HL-60 (cell line): ENCODE results near the gene SCAF11.

- RRBS = no CpG with 5 or more reads among the region's 4 CpGs
Measured at GRCh38 chr12:45891567-45892291, 98.6 kb downstream of the SCAF11 start.

DNA sequence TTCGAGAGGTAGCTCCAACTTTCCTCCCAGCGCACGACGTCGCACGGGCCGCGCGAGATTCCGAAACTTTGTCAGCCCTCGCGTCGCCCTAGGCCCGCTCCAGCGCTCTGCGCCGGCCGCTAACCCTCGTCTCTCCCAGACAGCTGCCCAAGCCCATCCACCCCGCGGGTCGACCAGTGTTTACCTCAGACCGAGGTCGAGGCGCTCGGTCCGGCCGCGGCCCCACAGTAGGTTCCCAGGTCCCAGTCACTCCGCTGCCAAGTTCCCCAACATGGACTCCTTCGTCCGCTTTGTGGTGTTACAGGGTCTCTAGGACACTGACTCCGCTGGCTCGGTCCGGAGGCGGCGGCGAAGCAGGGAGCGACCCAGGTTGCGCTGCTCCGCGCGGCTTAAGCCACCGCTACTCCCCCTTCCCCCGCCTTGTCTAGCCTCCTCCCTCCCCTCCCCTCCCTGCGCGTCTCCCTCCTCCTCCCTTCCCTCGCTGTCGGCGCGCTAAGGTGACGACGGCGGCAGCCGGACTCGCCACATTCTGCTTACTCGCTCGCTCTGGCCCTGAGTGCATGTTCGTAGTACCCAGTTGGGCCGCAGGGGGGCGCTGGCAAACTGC, at the start of gene SCAF11:
Gene SCAF11, minus strand, starts transcription at position 406 of the 607 bp plus-strand sequence.
- RRBS = 2% methylated on average over 8 of the region's 61 CpGs

DNA sequence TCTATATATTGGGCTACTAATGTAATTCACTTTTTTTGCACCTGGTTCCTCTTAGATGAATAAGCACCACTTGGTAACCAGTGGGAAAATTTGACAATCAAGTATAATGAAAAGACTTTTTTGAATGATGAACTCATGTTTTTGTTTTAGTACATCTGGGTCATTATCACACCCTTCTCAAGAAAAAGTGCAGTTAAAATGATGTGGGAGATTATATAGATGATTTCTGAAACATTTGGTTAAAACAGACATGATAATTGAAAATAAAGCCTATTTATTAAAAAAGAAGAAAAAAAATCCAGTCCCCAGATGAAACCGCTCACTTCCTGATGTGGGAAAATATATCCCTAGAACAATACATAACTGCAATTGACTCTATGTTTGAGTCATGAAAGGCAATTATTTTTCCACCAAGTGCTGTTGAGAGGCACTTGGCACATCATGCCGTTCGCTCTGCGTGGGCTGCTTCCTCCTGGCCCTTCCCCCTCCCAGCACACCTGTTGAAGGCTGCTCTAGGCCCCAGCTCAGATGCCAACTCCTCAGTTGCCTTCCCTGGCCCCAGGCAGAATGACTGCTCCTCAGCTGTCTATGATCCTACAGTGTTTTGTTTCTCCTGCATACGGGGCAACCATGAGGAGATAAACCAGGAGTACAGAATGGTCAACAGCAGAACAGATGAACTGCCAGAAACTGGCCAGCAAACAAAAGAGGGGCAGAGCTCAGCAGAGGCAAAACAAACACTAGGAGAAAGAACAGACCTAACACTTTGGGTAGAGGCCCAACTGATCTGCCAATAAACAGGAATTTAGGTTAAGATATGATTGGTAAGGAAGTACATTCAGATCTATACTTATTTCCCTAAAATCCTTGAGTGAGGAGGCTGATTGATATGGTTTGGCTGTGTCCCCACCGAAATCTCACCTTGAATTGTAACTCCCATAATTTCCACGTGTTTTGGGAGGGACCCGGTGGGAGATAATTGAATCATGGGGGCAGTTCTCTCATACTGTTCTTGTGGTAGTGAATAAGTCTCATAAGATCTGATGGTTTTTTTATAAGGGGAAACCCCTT, 58.9 kb downstream of the SLC38A1 start:
- RRBS = no CpG with 5 or more reads among the region's 8 CpGs

- RRBS = no CpG with 5 or more reads among the region's 5 CpGs
Measured at GRCh38 chr12:46215047-46215864, 53.6 kb downstream of the SLC38A1 start.

GRCh38 chr12:46352231-46352555, 20.4 kb downstream of the SLC38A2 start:
- RRBS = no CpG with 5 or more reads among the region's 1 CpG

GRCh38 chr12:46358802-46359643, 13.6 kb downstream of the SLC38A2 start:
- RRBS = no CpG with 5 or more reads among the region's 7 CpGs

DNA sequence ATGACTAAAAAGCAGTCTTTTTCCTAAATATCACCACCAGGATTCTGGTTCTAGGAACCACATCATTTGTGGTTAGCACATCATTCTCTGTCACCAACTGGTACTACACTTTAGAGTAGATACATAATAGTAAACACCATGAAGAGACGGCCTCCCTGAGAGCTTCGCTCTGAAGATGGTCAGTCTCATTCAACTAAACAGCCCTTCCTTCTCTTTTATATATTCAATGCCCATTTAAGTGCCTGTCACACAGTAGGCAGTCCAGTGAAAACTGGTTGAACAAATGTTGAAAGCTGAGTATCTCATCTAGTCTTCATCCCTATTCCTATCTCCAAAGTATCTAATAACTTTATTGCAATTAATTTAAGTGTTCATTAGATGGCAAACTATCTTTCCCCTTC, 10.9 kb downstream of the SLC38A2 start:
- RRBS = no CpG with 5 or more reads among the region's 2 CpGs

DNA sequence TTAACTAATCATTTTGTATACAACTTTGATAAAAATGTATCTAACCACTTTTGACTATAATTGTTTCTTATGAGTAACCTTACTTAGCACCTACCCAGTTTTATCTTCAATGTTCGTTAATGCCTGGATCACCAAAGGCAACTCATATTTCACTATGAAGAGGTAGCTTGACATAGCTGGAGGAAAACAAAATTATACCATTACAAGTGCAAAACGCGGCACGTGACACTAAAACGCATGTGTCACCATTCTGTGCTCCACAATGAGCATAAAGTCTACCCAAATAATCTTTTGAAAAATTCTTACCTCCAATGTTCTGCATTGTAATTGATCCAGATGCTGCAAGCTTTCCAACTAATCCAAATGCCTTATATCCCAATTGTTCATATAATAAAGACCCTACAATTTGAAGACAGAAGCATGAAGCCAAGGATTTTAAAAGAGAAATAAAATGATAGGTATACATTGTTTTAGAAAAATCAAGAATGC, 5.8 kb downstream of the SLC38A2 start:
- RRBS = no CpG with 5 or more reads among the region's 5 CpGs

DNA sequence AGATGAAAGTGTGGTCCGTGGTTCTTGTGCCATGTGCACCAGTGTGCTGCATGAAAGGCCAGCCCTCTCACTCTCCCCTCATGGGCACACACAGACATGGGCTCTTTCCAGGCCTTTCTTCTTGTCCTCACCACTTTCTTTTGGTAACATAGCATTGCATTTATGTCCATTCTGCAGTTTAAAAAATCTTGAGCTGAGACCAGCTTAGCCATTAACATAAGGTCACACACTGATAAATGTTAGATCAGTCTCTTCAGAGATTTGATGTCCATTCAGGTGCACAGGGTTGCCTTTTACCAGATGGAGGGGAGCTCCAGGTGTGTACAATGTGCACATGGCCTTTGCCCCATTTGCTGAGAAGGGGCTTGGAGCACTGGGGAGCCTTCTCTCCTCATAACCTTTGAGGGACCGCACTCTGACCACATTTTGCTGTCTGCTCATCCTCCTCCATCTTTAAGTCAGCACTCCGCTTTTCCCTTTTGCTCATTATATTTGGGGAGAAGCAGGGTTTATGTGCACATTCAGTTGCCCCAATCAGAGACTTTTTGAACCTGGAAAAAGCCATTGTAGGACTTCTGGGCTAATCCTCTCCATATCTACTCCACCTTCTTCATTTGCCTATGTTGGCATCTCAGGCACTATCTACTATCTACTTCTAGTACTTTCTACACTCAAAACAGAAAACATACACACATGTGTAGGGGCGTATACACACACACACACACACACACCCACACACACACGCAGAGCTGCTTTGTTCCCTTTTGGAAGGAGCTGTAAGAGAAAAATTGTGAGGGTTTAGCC, 28.7 kb upstream of the SLC38A2 start:
- RRBS = no CpG with 5 or more reads among the region's 5 CpGs

DNA sequence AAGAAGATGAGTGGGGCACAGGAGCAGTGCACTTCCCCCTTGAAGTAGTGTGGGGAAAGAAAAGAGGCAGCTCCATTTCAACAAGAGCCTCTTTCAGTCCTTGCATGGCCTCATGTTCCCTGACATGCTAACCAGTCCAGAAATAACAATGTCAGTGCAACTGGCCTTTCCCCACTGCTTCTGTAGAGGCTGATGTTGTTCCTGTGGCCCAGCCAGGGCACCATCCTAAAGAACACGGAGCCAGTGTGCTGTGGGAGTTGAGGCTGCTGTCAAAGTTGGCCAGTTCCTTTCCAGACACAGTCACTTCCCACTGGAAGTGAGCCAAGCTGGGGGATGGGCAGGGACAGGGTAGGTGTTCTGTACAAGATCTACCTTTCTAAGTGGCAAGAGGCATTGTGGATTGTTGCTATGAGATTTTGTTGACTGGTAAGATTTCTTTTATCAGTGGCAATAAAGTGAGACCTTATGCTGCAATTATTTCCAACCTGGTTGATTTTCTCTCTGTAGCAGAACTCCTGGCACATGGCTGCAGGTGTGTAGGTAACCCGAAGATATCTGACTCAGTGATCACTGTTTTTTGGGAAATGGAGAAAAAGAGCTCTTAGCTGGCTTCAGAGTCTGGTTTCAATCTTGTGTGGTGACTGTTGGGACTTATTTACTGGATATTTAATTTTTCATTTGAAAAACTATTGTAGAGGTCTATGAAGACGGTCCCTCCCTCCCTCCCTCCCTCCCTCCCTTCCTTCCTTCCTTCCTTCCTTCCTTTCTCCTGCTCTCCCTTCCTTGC, 77.9 kb upstream of the SLC38A2 start:
- RRBS = no CpG with 5 or more reads among the region's 3 CpGs

- RRBS = no CpG with 5 or more reads among the region's 1 CpG
Measured at GRCh38 chr12:46455824-46456288, 83.3 kb upstream of the SLC38A2 start.

DNA sequence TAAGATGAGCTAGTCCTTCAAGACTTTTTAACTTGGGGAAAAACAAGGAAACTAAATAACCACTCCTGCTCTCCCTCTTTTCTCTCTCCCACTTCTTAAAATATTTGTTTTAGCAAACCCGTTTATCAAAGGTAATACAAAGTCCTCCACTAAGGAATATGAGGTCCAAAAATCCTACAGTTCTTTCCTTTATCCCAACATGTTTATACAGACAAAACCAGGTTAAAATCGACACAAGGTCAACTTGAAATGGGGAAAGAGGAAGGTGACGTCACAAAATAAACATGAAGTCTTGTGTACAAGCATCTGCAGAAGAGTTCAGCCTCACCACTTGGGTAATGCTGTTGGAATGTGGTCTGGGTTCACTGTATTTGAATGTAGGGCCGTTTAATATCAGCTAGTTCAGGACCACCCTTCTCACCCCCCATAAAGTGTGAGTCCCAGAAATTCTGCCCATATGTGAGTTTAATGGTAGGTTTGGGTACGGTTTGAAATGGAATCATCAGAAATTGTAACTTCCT, 119.9 kb upstream of the SLC38A2 start:
- RRBS = no CpG with 5 or more reads among the region's 5 CpGs

DNA sequence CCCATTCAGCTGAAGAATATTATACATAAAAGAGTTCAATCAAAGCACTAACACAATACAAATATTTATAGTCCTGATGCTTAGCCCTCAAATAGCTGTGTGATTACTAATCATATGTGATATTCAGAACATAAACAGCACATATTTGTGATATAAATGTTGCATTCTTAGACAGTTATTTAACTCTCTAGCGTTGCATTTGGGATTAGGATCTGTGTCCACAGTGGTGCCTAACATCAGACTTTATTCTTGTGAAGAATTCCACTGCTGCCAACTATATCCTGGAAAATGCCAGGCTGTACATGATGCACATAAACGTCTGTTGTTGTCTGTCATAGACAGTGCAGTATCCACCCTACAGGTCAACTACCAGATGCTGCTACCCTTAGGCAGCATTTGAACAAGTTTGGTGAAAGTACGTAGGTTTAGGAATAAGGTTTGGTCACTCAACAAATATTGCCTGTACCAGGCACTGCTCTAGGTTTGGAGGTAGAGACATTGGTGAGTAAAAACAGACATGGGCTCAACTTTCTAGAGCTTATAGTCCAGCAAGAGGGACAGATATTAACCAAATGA, 39.0 kb downstream of the SLC38A4 start:
- RRBS = no CpG with 5 or more reads among the region's 3 CpGs

DNA sequence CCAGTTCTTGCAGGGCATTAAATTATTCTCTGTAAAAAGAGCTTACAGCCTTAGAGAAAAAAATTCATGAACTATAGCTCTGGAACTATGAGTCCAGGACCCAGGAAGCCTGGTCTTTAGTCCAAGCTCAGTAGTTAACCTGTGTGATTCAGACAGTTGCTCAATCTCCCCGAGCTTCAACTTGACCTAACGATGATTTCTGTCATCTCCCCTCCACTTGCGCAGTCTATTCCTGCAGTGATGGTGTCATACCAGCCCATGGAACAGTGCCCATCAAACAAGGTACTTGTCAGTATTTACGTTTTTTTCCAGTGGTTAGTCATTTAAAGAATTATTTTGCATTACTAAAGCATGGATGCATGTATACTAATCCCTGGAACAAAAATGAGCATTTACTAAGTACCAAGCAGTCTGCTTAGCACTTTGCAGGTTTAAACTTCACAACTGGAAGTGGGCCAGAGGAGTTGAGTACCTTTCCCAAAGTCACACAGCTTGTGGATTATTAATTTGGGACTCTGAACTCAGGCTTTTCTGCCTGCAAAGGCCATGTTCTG, 132.7 kb upstream of the AMIGO2 start:
- RRBS = no CpG with 5 or more reads among the region's 4 CpGs

DNA sequence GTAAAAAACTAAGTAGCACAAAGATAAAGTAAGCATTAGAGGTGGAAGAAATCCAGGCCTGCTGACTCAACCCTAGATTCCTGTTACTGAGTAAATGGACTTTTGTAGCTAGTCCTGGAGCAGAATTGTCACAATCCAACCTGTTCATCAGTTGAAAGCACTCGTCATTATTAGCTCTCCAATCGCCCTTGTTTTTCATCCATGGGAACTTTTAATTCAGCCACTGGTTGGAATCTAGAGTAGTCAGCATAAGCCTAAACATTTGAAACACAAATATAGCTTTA, 139.5 kb upstream of the AMIGO2 start:
- RRBS = no CpG with 5 or more reads among the region's 2 CpGs

DNA sequence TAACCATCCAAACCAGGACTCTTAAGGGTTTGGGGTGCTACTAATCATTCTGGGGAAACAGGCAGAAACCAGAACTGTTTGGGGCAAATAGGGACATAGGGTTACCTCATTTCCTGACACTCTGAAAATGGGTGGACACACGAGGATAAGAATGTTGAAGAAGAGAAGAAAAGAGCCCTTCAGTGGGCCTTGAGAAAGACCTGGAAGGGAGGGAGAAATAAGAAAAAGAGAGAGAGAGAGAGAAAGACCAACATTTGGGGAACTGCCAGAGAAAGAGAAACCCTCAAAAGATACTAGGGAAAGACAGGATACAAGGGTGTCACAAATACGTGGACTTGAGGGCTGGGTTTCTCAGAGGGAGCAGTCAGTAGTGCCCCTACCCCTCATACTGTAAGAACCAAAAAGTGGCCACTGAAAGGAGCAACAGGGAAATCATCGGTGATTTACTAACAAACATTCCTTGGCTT, 143.2 kb upstream of the AMIGO2 start:
- RRBS = no CpG with 5 or more reads among the region's 3 CpGs

- RRBS = no CpG with 5 or more reads among the region's 14 CpGs
Measured at GRCh38 chr12:47249580-47250678, 170.2 kb upstream of the AMIGO2 start.

GRCh38 chr12:47267763-47268141, 188.0 kb upstream of the AMIGO2 start:
- RRBS = no CpG with 5 or more reads among the region's 4 CpGs

- RRBS = 89% methylated on average over 2 of the region's 7 CpGs
Measured at GRCh38 chr12:47353513-47354034, 273.8 kb upstream of the AMIGO2 start.